Parietal lobe (tissue), 2 donors: ENCODE results near the genes S100A9, ILF2 and AQP10.

GRCh38 chr1:153356973-153357300 is 717 bp upstream of the S100A9 start:
- RAMPAGE, long total RNA = no peak

DNA sequence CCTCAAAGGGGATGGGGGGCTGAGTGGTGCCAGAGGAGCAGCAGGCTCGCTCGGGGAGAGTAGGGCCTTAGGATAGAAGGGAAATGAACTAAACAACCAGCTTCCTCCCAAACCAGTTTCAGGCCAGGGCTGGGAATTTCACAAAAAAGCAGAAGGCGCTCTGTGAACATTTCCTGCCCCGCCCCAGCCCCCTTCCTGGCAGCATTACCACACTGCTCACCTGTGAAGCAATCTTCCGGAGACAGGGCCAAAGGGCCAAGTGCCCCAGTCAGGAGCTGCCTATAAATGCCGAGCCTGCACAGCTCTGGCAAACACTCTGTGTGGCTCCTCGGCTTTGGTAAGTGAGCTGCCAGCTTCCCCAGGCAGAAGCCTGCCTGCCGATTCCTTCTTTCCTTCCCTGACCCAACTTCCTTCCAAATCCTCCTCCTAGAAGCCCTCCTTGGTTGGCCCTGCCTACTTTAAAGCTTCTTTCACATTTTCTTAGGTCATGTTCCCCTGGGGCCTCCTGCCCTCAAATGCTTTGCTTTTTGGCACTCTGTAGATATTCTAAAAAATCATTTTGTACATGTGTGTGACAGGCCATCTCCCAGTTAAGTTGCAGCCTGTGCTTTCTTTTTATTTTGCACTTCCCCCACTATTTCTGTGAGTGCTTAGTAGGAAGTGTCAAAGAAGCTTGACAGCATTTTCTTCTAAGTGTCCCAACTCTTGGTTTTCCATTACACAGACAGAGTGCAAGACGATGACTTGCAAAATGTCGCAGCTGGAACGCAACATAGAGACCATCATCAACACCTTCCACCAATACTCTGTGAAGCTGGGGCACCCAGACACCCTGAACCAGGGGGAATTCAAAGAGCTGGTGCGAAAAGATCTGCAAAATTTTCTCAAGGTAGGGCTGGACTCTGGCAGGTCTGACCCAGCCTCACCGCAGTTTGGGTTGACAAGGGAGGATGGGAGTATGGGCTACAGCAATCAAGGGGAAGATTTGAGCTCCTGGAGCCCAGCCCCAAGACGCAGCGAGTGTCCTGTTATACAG is at the start of gene S100A9:
Gene S100A9 (plus strand): TSS at position 310 of the 1,036 bp plus-strand sequence.
- RAMPAGE, long total RNA = no peak

DNA sequence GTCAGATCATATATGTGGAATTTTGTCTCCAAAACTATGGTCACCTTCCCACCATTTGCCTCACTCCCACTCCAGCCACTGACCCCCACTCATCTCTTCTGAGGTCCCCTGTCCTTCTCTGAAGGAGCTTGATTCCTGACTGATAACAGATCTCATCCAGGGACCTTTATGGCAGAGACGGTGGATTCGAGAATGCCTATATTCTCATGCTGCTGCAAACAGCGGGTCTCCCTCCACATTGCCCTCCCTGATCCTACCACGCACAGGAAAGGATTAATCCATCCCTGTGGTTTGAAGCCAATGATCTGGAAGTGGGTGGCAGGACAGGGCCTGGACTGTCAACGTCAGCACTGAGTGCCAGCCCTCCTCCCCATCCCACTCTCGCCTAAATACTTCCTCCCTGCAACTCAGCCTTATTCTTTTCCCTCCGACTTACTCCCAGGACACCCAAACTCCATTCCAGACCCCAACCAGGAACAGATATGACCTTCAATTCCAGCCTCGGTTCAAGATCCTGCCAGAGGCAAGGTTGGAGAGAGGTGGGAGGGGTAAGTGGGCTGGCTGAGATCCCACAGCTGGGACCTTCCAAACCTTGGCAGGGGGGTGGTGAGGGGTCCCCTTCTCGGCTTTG is 2.2 kb upstream of the S100A5 start:
- RAMPAGE, long total RNA = no peak

DNA sequence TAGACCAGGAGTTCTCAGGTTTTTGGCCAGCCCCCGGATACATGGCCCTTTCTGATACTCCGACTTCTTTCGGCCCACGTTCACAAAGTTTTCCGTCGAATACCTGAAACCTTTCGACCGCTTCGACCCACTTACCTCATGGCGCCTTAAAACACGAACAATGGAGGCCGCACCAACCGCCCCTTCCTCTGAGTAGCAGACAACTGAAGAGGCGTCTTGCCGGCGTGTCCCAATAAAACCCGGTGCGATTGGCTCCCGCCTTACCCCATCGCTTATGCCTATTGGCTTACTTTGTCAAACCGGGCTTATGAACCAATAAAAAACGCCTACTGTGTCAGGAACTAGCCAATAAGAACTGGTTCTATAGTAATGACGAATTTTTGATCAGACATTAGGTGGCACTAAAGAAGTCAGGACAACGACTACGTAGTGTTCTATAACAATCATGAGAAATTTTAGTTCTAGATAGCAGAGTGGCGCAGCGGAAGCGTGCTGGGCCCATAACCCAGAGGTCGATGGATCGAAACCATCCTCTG is at the start of gene ILF2:
Gene ILF2 (minus strand): TSS at position 211 of the 536 bp plus-strand sequence.
- RAMPAGE, long total RNA = start-site peak on the minus strand centred at position 180 of the sequence, 30 bp wide, 1,080 and 657 reads in 2 replicates

GRCh38 chr1:153685746-153686460 is 7.4 kb downstream of the NPR1 start:
- RAMPAGE, long total RNA = no peak

DNA sequence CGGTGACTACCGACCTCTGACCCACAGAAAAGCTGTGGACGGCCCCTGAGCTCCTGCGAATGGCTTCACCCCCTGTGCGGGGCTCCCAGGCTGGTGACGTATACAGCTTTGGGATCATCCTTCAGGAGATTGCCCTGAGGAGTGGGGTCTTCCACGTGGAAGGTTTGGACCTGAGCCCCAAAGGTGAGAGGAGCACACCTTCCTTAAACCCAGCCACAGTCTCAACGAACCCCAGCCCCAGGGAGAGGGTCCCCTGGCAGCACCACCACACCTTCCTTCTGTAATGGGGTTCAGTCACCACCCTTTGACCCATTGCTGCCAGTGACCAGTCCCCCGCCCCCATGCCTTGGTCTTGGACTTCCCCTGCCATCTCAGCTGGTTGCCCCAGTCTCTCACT is 9.1 kb downstream of the NPR1 start:
- RAMPAGE, long total RNA = no peak

DNA sequence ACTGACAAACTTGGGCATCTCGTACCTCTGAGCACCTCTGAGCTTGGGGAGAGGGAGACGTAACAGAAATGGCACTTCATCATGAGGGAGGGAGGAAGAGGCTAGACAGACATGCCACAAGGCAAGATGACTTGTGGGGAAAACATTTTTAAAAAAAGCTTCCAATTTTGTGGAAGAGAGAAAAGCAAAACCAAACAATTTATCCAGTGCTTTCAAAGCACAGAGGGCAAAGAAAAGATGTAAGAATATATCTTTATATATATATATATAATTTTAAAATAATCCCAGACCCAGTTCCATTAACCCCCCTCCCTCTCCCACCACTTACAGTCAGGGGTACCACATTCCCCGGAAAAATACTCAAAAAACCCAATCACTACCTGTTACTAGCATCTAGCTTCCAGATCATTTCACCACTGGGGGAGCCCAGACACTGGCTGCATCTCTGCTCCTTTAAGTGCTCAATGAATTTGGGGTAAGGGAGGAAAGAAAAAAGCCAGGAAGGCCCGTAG is 32.7 kb downstream of the SLC27A3 start:
- RAMPAGE, long total RNA = no peak

DNA sequence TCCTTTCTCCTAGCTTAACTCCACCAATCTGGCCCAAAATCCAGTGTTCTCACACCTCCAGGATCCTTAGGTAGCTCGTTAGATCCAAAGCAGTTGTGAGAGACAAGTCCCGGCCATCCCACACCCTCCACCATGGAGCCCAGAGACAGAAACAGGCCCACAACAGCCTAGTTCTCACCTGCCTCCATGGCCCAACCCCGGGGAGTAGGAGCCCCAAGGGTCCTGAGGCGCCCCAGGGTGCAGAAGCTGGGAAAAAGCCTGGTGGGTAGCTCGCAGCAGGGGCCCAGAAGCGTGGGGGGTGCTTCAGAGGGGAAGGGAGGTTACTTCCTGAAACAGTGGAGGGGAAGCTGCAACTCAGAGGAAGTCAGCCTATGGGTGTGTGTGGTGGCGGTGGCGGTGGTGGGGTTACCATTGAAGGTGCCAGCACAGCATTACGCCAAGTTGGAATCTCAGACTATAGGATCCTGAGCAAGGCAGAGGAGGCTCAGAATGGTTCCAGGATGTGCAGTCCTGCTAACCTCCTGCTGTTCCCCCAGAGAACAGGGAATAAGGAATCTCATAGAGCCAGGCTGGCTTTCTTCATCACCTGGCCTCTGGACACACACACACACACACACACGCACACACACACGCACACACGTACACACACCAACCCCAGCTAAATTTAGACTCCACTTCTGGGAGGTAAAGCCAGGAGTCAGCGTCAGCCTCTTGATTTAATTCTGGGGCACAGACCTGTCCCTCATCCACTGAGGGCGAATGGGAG is 1.4 kb downstream of the DENND4B start:
- RAMPAGE, long total RNA = no peak

GRCh38 chr1:153959665-153960017 is 1.2 kb upstream of the CRTC2 start:
- RAMPAGE, long total RNA = no peak

DNA sequence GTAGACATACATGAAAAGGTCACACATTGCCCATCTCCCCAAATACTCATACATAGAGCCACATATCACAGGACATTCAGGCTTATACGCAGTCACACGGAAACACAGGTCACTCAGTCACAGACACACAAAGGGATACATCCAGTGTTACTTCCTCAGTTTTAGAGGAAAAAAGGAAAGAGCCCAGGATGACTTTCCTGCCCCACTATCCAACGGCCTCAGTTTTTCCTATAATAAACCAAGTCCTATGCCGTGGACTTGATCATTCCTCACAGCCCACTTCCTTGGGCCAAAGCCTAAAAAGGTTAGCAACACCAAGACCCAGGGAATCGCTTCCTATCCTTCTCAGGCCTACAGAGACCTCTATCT is 1.8 kb downstream of the SLC39A1 start:
- RAMPAGE, long total RNA = no peak

DNA sequence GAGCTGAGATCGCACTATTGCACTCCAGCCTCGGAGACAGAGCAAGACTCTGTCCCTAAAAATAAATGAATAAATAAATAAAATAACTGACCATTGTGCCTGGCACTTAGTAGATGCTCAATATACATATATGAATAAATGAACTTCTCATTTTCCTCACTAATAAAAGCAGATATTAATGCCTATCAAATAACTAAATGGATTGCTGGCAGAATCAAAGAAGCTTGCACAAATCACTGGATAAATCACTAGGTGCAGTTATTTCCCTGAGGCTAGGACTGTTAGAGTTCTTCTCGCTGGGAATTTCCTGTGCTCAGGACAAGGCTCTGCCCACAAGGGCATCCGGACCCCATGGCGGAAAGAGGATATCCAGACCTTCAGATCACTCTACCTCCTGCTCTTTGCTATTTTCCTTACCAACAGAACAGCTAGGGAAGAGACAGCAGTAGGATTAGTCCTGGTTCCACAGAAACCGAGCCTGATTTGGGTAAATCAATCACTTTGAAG is 3.7 kb upstream of the JTB start:
- RAMPAGE, long total RNA = no peak

GRCh38 chr1:153985088-153985893 is 848 bp downstream of the RAB13 start:
- RAMPAGE, long total RNA = no peak

DNA sequence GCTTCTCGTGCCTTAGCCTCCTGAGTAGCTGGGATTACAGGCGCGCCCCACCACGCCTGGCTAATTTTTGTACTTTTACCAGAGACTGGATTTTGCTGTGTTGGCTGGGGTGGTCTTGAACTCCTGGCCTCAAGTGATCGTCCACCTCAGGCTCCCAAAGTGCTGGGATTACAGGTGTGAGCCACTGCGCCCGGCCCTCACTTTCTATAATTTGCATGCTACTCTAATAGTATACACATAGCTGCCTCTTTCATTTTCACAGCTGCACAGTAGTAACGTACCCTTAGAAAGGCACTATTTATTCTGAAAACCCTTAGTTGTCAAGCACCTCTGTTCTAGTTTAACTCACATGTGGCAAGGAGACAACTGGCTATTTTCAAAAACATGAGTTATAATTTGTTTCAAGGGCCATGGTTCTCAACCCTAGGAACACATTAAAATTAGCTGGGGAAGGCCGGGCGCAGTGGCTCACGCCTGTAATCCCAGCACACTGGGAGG is 17.3 kb downstream of the TPM3 start:
- RAMPAGE, long total RNA = no peak

- RAMPAGE, long total RNA = no peak
Observed at GRCh38 chr1:154277935-154278271, 5.5 kb downstream of the HAX1 start.

- RAMPAGE, long total RNA = no peak
Observed at GRCh38 chr1:154320608-154321315, at the start of gene AQP10. AQP10 (plus strand) TSS chr1:154321093.

- RAMPAGE, long total RNA = no peak
Observed at GRCh38 chr1:154406840-154407959, 2.1 kb downstream of the IL6R start.

- RAMPAGE, long total RNA = no peak
Observed at GRCh38 chr1:154414223-154415163, 9.3 kb downstream of the IL6R start.

- RAMPAGE, long total RNA = no peak
Observed at GRCh38 chr1:154577715-154578826, 10.5 kb downstream of the CHRNB2 start.

- RAMPAGE, long total RNA = no peak
Observed at GRCh38 chr1:154584475-154585113, 17.0 kb downstream of the CHRNB2 start.

- RAMPAGE, long total RNA = no peak
Observed at GRCh38 chr1:154587882-154588431, 20.0 kb downstream of the ADAR start.